H9 (cell line): ENCODE results near the genes OR4C3, OR4C13, TRIM48, OR5D14, OR8H3, OR8J3, OR5T2, OR5T3, OR8K3 and LRRC55.

DNA sequence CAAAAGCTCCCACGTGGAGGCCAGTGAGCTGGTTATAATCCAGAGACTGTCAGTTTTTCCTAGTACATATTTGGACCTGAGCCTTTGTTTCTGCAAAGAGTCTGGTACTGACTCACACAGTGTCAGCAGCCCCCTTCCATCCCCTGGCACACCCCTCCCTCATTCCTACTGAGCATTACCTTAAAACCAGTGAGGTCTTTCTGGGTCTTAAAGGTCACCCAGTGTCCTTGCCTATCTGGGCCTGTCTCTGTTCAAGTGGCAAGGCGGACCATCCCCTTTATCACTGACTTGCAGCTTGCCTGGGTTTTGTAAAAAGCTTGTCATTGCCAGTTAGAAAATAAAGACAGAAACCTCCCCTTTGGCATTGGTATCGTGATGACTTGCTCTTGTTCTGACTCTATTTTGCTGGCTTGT lies 26.1 kb downstream of the PTPRJ start:
- PRO-cap = no peak

DNA sequence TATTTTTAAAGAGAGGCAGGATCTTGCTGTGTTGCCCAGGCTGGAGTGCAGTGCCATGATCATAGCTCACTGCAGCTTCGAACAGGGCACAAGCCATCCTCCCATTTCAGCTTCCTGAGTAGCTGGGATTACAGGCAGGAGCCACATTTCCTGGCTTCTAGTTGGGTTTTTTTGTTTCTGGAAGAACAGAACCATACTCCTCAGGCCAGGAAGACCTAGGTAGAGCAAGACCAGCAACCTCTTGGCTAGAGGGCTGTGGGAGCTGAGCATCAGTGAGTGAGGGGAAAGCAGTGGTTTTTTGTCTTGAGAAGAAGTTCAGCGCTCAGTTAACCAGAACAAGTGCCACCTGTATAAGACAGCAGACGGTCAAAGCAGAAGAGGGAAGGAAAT lies 62.9 kb downstream of the PTPRJ start:
- PRO-cap = no peak

DNA sequence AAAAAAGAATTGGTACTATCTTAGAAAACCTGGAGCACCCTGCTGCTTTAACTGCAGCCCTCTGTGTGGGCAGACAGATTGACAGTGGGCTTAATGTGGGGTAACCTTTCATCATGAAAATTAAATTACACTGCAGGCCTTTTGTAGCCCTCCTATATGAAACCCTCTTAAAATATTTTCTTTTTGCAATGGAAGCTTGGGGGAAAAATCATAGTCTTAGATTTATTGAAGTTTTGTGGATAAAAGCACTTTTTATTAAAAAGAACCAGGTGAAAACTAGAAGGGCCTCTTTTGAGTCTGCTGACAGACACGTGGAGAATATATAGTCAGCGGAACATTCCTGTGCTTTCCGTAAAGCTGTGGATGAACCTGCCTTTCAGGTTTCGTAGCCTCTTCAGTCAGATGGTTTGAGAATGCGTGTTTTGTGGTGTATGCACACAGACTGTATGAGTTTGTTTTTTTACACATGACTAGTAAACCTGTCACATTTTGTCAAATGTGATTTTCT lies 69.4 kb downstream of the PTPRJ start:
- PRO-cap = no peak

- PRO-cap = no peak
Observed at GRCh38 chr11:48101051-48102352, 115.1 kb upstream of the OR4B1 start.

DNA sequence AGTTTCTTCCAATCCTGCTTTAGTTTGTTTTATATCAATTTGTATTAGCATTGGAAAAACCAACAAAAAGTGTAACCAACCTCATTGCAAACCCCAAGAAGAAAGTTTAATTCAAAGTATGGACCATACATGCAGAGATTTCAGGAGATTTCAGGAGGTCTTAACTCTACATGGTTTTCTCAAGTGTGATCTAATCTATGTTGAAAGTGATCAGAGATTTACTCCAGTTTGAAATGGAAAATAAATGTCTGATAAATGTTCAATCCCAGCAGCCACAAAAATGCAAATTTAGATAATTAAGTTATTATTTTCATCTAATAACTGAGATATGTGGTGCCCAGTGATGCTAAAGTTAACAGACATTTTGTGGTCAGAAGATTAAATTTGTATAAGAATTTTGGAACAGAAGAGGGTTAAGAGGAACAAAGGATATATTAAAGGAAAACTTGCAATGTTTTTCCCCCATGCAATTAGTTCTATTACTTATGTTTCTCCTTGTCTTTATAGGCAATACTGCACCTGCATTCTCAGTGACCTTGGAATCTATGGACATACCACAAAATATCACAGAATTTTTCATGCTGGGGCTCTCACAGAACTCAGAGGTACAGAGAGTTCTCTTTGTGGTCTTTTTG lies at the start of gene OR4C3:
OR4C3 (plus strand) TSS at position 444 of the 635 bp plus-strand sequence.
- PRO-cap = no peak

GRCh38 chr11:49952049-49952464 lies at the start of gene OR4C13:
TSS of gene OR4C13 (plus strand) at chr11:49952391.
- PRO-cap = no peak

DNA sequence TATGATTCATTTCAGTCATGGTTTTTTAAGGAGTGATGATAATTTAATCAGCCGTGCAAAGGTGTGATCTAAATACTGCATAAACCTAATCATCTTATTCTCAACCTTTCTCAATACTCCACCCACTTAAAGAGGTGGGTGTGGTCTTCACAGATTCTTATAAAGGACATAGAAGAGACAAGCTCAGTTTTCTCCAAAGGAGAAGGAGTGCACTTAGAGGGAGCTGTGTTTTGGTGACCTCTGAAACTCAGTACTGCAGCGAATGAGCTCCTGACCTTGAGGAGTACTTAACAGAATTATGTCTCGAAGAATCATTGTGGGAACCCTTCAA lies at the start of gene TRIM48:
TRIM48 (plus strand) TSS at position 186 of the 331 bp plus-strand sequence.
- PRO-cap = no peak

- PRO-cap = no peak
Observed at GRCh38 chr11:55795206-55795711, at the start of gene OR5D14. TSS of gene OR5D14 (plus strand) at chr11:55795556.

DNA sequence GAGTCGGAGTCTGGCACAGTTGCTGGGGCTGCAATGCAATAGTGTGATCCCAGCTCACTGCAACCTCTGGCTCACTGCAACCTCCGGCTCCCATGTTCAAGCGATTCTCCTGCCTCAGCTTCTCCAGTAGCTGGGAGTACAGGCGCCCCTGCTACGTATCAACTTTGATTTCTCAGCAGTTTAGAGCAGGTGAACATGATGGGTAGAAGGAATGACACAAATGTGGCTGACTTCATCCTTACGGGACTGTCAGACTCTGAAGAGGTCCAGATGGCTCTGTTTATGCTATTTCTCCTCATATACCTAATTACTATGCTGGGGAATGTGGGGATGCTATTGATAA lies at the start of gene OR8H3:
OR8H3 (plus strand) TSS at position 196 of the 343 bp plus-strand sequence.
- PRO-cap = no peak

DNA sequence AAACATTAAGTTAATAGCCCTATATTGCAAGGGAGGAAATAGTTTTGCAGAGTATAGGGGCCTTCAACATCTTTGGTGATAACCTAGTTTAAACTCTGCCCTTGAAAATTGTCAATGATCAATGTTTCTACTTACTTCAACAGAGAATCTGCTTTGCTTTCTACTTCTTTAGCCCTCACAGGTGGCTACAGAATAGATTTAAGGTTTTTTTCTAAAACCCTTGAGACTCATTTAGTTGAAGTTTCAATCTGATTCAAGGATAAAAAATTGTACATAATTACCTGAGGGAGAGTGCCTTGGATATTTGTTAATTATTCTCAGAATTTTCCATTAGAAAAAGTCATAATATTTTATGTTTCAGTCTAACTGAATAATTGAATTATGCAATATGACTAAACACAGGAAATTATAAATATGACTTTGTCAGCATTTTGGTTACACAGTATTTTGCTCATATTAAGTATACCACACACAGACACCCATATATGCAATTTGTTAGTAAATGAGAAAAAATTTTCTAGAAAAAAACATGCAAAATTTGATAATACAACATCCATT lies at the start of gene OR8J3:
OR8J3 (minus strand) TSS at position 164 of the 558 bp plus-strand sequence.
- PRO-cap = no peak

- PRO-cap = no peak
Observed at GRCh38 chr11:56234047-56234569, at the start of gene OR5T2. TSS of gene OR5T2 (minus strand) at chr11:56234255.

DNA sequence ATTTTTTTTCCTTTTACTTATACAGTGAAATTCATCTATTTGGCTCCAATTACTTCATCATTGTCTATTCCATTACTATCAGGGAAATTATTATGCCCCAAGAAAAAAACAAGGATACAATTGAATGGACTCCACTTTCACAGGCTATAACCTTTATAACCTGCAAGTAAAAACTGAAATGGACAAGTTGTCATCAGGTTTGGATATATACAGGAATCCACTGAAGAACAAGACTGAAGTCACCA lies at the start of gene OR5T3:
OR5T3 (plus strand) TSS at position 179 of the 245 bp plus-strand sequence.
- PRO-cap = no peak

DNA sequence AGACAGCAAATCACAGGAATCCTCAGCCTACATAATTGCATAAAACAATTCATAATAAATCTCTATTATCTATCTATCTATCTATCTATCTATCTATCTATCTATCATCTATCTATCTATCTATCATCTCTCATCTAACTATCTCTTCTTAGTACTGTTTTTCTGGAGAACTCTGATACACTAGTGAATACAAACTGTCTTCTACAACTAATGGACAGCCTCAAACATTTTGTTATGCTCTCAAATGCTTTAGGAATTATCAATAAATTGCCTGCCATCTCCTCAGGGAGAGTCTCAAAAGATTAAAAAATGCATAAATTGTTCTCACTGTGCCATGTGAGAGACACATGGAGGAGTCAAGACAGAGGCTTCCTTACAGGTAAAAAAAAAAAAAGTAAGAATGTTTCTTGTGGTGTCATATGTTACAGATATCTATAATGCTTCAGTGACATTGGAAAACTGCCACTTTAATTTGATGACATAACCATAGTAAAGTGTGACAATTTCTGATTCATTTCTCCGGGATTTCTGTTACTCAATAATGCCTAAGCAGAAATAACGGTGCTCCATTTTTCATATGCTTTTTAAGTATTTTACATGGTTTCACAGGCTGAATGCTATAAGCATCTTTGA lies at the start of gene OR8K3:
OR8K3 (plus strand) TSS at position 356 of the 633 bp plus-strand sequence.
- PRO-cap = no peak

DNA sequence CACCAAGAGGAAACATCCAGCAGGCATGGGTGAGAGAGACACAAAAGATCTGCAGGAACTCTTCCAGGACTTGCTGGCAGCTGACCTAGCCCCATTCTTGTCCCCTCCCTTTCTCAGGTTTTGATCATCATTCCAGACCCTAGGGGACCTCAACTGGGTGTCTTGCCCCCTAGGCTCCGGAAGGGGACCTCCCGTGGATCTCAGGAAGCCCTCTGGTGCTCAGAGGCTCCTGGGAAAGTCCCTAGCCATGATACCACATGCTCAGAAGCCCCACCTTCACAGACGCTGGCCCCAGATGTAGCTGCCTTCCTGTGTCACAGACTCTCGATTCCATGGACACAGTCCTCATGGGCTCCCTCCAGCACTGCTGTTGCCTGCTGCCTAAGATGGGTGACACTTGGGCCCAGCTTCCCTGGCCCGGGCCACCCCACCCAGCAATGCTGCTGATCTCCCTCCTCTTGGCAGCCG lies at the start of gene LRRC55:
LRRC55 (plus strand) TSS at position 317 of the 468 bp plus-strand sequence.
- PRO-cap = no peak

DNA sequence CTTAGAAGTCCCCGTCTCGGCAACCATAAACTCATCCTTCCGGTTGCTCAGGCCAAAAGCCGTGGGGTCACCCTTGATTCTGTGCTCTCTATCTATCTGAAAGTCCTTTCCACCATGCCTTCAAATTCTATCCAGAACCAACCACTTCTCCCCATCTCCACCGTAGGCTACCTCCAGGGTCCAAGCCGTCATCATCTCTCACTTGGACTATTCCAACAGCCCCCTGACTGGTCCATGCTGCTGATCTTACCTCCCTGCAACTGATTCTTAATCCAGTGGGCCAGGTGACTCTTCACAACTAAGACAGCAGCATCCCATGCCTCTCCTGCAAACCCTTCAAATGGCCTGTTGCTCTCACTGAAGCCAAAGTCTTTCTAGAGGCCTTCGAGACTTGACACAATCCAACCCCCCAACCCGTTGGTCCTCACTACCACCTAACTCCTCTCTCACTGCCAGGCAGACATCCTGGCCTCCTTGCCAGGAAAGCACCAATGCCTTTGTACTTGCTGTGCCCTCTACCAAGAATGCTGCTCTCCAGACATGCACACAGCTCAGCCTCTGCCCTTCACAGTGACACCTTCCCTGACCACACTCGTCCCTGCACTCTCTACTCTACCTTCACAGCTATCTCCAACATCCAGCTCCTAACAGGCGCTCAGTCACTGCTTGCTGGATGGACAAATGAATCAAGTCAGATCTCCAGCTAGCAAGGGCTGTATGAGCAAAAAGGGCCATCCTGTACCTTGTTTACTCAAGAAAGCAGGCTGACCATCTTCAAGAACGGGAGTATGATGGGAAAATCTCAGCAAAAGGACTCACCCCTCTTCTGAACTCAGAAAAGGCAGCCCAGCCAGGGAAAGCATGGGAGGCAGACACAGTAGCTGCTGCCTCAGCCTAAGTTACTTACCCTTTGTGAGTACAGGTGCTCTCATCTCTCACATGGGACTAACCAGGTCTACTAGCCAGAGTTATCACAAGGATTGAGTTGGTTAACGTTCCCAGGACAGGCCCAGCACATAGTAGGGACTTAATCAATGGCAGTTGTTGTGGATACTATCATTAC lies 7.9 kb downstream of the TNKS1BP1 start:
- PRO-cap = no peak

- PRO-cap = no peak
Observed at GRCh38 chr11:57336226-57336649, 546 bp upstream of the SSRP1 start.

DNA sequence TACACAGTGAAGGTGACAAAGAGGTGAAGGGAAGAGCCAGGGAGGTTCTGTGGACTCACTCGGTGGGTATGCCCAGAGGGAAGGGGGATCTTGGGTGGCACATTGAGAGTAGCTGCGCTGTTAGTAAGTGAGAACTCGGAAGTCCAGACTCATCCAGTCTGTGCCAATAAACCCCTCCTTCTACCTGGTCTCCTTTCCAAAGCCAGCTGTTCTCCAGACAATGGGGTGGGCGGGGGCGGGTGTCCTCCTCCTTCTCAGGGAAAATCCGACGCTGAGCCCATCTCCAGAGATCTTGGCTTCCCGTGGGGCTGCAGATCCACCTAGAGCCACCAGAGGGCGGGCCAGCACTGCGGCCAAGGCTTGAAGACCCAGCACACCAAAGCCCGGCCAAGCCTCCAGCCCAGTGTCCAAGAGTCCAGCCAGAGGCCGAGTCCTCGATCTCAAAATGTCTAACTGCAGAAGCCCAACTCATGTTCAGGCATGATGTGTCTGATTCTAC lies 3.1 kb upstream of the RTN4RL2 start:
- PRO-cap = unidirectional peak, plus-strand start at position 403 of the sequence

DNA sequence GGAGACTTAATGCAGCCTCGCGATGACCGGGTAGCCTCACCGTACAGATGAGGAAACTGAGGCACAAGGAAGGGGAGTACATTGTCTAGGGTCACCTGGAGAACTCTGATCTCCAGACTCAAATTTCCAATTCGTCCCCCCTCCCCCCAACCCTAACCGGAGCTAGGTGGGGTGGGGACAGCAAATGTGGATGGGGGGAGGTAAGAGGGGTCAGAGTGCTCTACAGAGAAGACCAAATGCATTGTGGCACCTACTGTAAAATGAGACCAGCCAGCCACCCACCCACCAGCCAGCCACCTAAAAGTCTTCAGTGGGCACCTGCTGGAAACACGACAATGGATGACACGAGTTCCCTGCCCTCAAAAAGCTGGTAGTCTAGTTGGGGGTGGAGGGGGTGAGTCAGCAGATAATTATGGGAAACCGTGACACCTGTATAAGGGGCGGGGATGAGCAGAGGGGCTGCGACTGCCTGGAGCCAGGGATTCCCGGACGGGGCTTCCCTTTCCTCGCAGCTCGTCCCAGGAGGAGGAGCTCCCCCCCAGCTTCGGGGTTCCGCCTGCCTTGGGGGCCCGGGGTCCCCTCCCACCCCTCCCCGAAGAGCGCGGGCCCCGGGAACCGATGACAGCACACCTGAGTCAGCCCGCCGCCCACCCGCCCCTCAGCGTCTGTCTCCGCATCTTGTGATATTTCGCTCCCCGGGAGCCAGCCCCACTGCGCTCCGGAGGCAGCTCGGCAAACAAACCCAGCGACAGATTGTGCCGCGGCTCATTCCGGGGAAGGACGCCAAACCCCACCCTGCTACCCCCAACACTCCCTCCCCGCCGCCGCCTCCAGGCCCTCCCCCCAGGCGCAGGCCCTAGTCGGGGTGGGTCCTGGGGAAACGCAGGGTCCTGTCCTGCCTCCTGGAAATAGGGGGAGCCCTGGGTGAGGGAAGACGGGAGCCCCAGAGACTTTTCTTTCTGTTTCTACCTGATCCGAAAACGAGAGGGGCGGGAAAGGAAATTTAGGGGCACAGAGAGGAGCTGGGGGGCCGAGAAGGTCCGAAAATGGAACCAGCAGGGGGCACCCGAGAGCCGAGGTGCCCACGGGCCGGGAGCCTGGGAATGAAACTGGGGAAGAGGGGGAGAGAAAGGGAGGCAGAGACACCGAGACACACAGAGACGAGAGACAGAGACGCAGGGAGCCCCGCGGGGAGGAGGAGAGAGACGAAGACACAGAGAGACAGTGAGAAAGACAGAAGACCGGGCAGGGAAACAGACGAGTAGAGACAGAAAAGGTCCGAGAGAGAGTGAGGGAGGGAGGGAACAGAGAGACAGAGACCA lies 2.1 kb upstream of the RTN4RL2 start:
- PRO-cap = bidirectional peak, plus-strand start at position 453 of the sequence, minus-strand start at position 188 of the sequence; unidirectional peak, plus-strand start at position 751 of the sequence

GRCh38 chr11:57493273-57494503 lies 21.8 kb downstream of the SLC43A1 start:
- PRO-cap = bidirectional peak, plus-strand start at chr11:57493690, minus-strand start at chr11:57493528

DNA sequence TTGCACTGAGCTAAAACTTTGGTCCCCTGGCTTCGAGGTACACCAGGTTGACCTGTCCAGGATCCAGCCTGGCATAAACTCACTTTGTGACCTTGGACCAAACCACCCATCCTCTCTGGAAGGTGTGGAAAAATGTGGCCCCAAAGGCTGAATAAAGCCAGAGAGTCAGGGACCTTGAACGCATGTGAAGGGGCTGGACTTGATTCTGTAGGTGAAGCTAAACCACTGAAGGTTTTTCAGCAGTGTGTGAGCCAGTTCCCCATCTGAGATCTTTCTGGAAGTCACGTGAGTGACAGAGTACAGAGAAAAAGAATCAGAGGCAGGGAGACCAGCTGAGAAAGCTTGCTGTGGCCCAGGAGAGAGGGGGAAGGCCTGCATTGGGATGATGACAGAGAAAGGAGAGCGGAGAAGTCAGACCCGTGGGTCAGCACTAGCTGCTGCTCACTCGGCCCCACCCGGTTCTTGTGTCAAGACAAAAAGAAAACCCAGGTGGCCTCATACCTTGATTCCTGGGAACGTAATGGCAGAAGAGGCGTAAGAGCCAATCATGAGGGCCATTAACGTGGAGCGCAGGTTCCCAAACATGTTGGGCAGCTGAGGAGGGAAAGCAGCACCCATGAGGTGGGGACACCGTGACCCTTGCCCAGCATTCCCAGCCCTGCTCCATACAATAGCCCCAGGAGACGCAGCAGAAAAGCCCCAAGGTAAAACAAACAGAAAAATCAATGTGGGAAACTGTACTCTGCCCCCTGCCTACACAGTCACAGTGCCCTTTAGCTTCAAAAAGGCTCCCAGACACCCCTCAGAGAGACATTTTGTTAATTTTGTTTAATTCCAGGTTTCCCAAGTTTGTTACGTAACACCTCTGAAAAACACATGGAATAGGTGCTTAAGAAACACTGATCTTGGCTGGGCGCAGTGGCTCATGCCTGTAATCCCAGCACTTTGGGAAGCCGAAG lies 18.0 kb downstream of the SLC43A1 start:
- PRO-cap = no peak